ENCODE measurements around a stretch of chr16.

GRCh38 chr16:5096927-5097438 is 612 bp downstream of the EEF2KMT start:
- PRO-cap = no peak
- RAMPAGE, long total RNA, 2 experiments = no peak in any of the 2 experiments

GRCh38 chr16:6019477-6020307 is 868 bp downstream of the RBFOX1 start:
- PRO-cap = no peak
- RAMPAGE, long total RNA, 2 experiments = no peak in any of the 2 experiments

DNA sequence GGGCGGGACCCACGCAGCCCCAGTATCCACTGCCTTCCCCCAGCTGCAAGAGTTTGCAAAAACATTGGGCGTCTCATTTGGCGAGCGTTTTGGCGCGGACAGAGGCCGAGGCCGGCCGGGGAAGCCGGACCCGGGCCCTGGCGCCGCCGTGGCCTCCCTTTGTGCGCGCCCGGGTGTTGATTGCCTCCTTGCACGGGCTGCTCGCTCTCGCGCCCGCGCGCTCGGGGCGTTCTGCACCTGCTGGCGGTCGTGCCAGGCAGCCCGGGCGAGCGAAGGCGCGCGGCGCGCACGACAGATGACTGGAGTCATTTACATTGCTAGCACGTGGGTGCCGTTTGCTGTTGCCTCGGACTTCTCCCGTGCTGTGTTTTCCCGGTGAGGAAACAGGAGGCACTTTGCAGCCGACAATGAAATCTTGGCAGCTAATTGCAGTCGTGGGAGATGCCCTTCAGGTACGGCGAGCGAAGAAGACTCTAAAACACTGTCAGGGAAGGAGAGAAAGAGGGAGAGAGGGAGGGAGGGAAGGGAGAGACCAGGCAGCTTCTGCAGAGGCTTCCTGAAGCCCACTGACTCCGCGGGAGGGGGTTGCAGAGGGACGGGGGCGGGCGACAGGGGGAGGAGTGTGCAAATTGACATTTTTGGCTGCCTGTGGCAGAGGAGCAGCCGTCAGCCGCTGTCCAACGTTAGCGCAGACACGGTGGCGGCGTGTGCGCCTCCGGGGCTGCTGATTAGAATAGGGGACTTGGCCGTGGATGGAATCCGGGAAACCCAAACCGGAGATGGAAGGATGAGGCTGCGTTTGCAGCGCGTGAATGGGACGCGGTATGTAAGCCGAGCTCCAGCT is 464.5 kb downstream of the RBFOX1 start:
- PRO-cap = no peak
- RAMPAGE, long total RNA, 2 experiments = no peak in any of the 2 experiments

- PRO-cap = bidirectional peak, plus-strand start at chr16:7332849, minus-strand start at chr16:7332667
- RAMPAGE, long total RNA, 2 experiments = start-site peak on the plus strand in 2 of 2 experiments, at chr16:7332752-7332852 at its widest, 101 to 221 reads per replicate
These were observed 1257.8 kb downstream of the TMEM114 start for GRCh38 chr16:7332592-7332923.

DNA sequence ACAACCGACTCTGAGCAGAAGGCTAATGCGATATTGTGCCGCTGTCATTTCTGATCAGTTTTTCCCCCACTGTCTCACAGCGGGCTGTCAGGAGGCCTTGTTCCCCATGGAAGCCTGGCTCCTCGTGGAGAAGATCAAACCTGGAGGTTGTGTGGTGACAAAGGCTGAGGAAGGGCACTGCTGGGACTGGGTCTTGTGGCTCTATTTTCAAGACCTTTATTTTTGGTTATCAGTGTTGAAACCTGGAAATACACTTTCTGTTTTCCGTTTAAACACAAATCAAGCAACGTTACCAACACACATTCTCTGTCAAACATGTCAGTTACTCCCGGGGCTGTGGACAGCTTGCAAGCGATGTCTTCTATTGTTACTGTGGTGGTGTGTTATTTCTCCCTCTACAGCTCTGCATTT is 1245.4 kb downstream of the TMEM114 start:
- PRO-cap = no peak
- RAMPAGE, long total RNA, 2 experiments = no peak in any of the 2 experiments

- PRO-cap = no peak
- RAMPAGE, long total RNA, 2 experiments = no peak in any of the 2 experiments
These were observed 55.5 kb downstream of the TMEM186 start for GRCh38 chr16:8741795-8742455.

GRCh38 chr16:8849064-8849715 is 19.6 kb downstream of the CARHSP1 start:
- PRO-cap = no peak
- RAMPAGE, long total RNA, 2 experiments = no peak in any of the 2 experiments

GRCh38 chr16:8887958-8888639 is 5.9 kb downstream of the LITAFD start:
- PRO-cap = no peak
- RAMPAGE, long total RNA, 2 experiments = no peak in any of the 2 experiments

DNA sequence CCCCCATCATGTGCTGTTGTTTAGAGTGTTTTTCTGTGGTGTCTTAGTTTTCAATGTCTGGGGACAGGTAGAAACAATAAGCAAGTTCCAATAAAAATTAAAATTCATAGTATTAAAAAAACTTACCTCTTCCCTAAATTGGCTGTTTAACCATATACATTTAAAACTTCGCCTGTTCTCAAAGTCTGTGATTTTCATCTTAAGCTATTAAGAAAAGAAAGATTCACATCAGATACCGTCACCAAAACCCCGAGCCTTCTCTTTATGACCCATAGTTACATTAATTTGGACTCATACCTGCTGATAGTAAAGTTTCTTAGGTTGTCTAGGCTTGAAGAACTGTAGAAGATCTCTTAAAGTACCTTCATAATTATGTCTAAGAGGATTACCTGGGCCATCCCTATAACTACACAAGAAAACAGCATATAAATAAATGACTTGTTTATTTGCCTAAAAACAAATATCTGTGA is 16.1 kb downstream of the LITAFD start:
- PRO-cap = no peak
- RAMPAGE, long total RNA, 2 experiments = no peak in any of the 2 experiments

- PRO-cap = no peak
- RAMPAGE, long total RNA, 2 experiments = no peak in any of the 2 experiments
These were observed 36.1 kb downstream of the LITAFD start for GRCh38 chr16:8918163-8918660.

GRCh38 chr16:8958198-8959187 is 5.2 kb downstream of the USP7 start:
- PRO-cap = bidirectional peak, plus-strand start at chr16:8958718, minus-strand start at chr16:8958650
- RAMPAGE, long total RNA, 2 experiments = no peak in any of the 2 experiments

- PRO-cap = no peak
- RAMPAGE, long total RNA, 2 experiments = no peak in any of the 2 experiments
These were observed 3.5 kb downstream of the USP7 start for GRCh38 chr16:8959815-8961029.

- PRO-cap = no peak
- RAMPAGE, long total RNA, 2 experiments = no peak in any of the 2 experiments
These were observed 448 bp upstream of the USP7 start for GRCh38 chr16:8964176-8964531.

GRCh38 chr16:9003241-9003905 is 39.7 kb upstream of the USP7 start:
- PRO-cap = no peak
- RAMPAGE, long total RNA, 2 experiments = no peak in any of the 2 experiments

- PRO-cap = no peak
- RAMPAGE, long total RNA, 2 experiments = no peak in any of the 2 experiments
These were observed 23.0 kb downstream of the HAPSTR1 start for GRCh38 chr16:9114538-9114709.

DNA sequence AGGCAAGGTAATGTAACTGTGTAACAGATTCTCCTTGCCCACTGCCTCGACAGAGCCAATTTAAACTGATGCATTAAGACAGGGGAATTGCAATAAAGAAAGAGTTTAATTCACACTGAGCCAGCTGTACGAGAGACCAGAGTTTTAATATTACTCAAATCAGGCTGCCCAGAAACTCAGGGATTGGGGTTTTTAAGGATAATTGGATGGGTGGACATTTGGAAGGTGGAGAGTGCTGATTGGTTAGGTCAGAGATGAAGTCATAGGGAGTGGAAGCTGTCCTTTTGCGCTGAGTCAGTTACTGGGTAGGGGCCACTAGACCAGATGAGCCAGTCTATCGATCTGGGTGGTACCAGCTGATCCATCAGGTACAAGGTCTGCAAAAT is 59.7 kb upstream of the ATF7IP2 start:
- PRO-cap = no peak
- RAMPAGE, long total RNA, 2 experiments = no peak in any of the 2 experiments

DNA sequence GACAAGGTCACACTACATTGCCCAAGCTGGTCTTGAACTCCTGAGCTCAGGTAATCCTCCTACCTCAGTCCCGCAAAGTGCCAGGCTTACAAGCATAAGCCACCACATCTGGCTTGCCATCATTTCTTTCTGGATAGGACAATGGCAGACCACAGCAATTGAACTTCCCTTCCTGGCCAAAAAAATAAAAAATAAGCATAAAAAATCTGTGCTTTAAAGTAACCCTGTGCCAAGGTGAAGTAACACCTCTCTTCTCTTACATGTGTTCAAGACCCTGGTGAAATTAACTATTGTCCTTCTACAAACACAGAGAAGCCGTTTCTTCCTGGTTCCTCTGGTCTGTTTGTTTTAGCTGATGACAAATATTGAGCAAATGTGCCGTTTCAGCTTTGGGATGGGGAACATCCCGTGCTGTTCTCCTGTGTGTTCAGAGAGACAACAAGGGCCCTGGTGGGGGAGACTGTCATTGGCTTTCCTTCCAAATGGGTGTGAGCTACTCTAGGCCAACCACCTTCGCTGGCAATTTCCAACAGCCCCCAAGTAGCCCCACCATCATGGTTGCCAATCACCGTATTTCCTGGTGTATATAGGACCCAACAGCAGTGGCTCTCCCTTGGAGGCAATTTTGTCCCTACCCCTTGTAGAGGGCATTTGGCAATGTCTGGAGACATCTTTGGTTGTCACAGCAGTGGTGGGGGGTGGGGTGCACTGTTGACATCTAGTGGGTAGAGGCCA is 60.0 kb downstream of the EMP2 start:
- PRO-cap = no peak
- RAMPAGE, long total RNA, 2 experiments = no peak in any of the 2 experiments

DNA sequence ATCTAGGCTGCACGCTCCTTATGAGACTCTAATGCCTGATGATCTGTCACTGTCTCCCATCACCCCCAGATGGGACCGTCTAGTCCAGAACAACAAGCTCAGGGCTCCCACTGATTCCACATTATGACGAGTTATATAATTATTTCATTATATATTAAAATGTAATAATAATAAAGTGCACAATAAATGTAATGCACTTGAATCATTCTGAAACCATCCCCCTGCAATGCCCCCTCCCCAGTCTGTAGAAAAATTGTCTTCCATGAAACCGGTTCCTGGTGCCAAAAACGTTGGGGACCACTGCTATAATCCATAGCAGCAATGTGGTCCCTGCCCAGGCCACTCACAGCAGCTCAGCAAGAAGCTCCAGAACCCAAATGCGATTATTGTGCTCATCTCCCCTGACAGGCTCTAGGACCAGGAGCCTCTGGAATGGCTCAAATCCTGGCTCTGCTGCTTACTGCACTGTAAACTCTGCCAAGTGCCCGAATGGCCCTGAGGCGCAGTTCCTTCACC is 34.8 kb downstream of the EMP2 start:
- PRO-cap = no peak
- RAMPAGE, long total RNA, 2 experiments = no peak in any of the 2 experiments

- PRO-cap = bidirectional peak, plus-strand start at chr16:10558802, minus-strand start at chr16:10558769; bidirectional peak, plus-strand start at chr16:10559316, minus-strand start at chr16:10559147
- RAMPAGE, long total RNA, 2 experiments = no peak in any of the 2 experiments
These were observed 21.6 kb downstream of the EMP2 start for GRCh38 chr16:10558371-10559626.

DNA sequence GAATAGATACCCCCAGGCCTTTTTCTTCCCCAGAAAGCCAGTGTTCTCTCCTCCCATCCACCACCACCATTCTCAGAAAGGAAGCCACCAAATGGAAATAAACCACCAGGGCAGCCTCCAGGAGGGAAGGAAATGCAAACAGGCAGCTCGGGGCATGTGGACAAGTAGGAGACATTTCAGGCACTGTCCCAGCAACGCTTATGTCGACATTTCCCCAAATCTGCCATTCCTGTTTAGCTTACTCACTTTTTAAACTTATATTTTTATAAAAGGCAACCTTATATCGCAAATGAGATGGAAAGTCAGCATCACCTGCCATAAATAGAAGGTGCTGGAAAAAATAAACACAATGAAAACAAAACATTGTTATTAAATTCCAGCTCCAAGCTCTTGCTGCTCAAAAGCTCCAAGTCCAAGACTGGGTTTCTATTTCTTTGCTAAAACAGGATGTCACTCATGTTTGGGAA is 15.7 kb downstream of the EMP2 start:
- PRO-cap = no peak
- RAMPAGE, long total RNA, 2 experiments = no peak in any of the 2 experiments

All from right atrium auricular region (tissue), 2 donors.